ENCODE results near the gene MAML2.

DNA sequence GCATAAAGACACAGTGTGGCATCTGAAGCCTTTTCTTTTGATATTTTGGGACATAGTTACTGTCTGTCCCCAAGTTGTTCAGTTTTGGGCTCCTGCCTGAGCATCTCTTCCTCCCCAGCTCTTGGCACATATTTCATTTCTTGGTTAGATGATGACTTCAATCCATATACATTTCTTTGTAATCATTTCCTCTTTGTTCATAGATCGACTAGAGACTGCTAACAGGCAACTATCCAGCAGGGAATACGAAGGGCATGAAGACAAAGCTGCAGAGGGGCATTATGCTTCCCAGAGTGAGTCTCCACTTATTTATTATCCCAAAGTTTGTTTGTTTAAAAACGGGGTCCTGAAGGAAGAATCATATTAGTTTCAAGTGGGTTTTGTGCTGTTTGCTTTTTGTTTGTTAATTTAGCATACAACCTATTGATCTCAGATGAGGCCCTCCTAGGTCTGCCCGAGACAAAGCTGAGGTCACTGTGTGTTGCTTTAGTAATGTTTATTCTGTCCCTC lies 63.1 kb downstream of the AMOTL1 start:
- RAMPAGE, total RNA, result no peak

DNA sequence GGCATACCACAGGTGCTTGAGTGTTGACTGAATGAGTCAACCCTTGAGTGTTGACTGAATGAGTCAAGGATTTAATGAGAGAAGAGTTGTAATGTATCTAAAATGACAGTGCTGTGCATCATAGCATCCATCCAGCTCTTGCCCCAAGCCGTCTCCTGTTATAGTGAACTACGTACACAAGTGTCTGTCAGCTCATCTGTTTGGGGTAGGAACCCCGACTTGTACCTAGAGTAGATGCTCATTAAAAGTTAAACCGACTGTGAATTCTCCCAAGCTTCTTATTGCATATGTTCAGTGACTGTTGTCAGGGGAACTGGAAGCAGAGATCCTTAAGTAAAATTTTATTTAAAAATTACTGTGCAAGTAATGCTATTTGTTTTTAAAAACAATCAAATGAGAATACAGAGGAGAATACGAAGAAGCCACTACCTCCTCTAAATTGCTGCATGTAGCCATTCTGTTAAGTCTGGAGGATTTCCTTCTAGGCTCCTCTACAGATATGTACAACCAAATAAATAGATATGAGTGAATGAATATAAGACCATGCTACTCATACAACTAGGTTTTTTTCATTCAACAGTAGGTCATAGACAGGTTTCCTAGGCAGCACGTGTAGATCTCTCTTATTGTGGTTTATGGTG lies 92.9 kb downstream of the CWC15 start:
- RAMPAGE, total RNA, result no peak

DNA sequence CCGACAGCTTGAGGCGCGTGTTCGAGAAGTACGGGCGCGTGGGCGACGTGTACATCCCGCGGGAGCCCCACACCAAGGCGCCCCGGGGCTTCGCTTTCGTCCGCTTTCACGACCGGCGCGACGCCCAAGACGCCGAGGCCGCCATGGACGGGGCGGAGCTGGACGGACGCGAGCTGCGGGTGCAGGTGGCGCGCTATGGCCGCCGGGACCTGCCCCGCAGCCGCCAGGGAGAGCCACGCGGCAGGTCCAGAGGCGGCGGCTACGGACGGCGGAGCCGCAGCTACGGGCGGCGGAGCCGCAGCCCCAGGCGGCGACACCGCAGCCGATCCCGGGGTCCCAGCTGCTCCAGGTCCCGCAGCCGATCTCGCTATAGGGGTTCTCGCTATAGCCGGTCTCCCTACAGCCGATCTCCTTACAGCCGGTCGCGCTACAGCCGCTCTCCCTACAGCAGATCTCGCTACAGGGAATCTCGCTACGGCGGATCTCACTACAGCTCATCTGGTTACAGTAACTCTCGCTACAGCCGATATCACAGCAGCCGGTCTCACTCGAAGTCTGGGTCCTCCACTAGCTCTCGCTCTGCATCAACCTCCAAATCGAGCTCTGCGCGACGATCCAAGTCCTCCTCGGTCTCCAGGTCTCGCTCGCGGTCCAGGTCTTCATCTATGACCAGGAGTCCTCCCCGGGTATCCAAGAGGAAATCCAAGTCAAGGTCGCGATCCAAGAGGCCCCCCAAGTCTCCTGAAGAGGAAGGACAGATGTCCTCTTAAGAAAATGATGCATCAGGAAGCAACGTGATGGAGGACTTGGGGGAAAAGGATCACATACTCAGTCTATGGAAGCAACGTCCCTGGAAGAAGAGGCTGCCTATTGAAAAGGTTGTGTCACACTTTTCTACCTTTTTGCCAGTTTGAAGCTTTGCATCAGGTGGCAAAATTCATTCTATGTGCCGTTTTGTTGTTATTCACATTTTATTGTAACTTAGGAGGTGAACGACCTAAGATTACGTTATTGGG lies 895 bp downstream of the SRSF8 start:
- RAMPAGE, total RNA, result no peak

DNA sequence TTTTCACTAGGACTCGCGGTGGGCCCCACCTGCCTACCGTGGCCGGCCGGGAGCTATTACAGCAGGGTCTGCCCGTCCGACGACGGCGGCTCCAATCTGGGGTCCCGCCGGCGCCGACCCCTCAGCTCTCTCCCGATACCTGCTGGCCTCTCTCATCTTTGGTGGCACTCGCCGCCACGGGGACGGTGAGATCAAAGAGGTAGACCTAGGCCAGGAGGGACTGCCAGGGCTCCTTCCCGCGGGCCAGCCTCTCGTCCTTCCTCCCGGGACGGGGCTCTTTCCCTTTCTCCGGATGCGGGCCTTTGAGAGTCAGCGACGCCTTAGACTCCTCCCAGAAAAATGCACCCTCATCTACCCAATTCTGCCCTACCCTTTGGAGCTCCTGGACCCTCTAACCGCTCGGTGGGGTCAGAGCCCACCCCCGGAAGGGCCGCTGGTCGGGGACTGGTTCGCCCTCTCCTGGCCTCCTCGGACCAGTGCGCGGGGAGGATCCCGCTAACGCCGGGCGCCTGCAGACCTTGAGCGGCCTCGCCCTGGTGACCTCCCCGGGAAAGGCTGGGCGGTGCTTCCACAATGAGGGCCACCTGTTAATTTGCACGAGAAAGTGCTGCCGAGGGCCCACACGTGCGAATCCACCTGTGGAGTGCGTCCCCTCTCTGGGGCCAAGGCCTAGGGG lies 61.2 kb downstream of the ENDOD1 start:
- RAMPAGE, total RNA, result no peak

DNA sequence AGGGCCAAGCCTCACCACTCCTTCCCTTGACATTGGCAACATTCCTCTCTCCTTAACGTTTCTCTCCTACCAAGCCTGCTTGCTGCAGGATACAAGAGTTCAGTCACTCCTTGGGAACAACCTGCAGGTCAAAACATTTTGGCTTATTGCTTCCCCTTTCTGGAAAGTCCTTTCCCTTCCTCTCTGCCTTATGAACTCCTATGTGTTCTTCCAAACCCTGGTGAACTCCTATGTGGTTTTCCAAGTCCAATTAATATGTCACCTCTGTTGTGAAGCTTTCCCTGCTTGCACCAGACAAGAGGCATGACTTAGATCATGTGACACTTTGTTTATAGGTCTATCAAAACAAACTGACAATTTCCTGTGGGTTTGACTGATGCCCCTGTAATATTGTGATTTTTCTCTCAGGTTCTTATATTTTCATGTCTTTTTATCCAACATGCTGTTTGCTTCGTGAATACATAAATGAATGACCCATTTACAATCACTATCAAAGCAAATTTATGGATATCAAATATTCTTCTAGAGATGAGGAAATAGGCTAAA lies 64.2 kb downstream of the ENDOD1 start:
- RAMPAGE, total RNA, result no peak

DNA sequence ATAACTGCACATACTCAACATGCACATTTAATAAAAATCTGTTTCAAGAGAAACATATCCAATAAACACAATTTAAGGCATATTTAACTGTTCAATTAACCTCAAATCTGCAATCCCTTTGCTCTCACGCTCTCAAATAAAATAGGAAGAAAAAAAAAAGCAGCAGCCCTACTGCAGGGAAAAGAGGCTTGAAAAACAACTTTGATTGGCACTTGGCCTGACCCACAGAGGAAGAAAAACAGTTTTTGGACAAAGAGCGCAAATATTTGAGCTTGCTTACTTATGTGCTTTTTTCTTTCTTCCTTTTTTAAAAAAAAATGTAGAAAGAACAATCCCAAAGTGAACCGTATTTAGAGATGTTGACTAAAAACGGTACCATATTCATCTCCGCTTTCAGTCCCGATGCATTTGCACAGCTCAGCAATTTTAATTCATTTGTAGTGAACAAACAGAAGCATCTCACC lies 1.6 kb downstream of the SESN3 start:
- RAMPAGE, total RNA, result no peak

DNA sequence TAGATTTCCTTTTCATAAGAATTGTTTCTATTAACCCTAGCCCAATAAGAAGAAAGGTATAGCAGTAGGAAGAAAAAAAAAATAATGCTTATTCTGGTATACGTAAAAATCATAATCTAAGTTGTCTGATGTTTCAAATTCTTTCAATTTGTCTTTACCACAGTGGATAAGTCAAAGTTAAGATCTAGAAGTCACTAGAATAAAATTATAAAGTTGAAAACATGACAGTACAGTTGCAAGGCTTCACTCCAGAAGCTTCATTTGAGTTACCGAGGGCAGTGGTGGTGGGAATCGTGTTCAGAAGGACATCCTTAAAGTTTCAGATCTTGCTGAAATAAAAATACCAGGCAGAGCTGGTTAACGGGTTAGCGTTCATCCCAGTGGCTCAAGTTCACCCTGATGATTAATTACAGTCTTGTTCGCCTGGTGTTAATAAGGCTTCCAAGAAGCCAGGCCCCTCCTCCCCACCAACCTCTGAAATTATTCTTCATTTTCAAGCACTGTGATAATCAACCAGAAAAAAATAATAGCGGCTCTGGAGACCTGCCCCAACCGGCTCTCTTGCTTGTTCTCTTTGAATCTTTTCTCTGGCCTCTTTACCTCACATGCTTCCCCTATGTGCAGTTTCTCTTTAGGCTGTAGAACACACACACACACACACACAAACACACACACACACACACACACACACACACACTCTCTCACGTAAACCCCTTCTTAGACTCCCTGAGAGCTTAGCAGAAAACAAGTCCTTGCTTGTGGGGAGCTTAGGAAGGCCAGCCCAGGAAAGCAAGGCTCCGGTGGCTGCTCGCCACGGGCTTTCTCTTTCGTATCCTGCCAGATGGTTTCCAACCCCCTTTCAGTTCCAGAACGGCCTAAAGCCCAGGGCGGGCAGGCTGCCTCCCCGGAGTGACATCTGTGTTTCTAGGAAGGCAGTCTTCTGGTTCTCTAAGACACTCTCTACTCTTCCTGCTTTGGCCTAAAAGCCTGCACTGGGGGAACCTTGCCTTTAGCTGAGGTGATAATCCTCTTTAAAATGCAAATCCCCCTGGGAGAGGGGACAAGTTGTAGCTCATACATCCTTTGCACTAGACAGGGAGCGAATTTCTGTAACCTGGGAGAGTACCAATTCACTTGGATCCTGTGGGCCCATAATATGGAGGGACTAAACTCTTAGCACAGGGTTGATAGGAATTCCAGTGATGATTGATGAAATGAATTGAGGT lies 106.3 kb upstream of the SESN3 start:
- RAMPAGE, total RNA, result no peak

- RAMPAGE, total RNA, result no peak
Measured at GRCh38 chr11:95631633-95632021, 158.0 kb downstream of the FAM76B start.

DNA sequence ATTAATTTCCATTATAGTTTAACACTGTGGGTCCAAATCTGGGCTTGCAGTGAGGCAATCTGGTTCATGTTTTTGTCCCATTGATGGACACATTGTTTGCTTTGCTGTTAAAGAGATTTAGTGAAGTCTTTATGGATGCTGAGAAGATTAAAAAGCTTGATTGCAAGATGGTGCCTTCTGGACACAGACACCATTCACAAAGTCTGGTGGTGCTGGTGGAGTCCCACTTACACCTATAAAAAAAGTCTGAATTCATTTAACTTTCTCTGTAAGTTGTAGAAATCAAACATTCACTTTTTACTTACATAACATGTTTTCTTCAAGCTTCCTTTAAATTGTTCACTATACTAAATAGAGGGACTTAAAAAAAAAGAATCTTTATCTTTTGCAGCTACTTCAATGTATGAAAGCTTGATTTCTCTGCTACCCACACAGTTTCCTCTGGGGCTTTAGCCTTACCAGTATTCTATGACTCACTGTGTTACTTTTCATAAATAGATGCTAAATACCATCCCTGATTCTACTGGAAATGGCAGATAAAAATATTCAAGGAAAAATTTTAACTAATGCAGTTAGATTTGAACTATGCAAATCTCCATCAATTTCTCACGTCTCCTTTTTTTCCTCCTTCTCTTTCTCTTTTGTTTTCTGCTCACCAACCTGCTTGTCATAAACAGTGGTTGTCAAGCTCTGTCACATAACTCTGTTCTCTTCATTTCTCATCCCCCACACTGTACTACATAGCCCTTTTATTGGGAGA lies 89.8 kb downstream of the FAM76B start:
- RAMPAGE, total RNA, result no peak

- RAMPAGE, total RNA, result no peak
Measured at GRCh38 chr11:95922324-95922952, 1.5 kb downstream of the MTMR2 start.

- RAMPAGE, total RNA, result no peak
Measured at GRCh38 chr11:95924279-95924802, 434 bp upstream of the MTMR2 start.

GRCh38 chr11:96016068-96016305 lies 92.1 kb upstream of the MTMR2 start:
- RAMPAGE, total RNA, result no peak

GRCh38 chr11:96095847-96096392 lies 172.0 kb upstream of the MTMR2 start:
- RAMPAGE, total RNA, result no peak

DNA sequence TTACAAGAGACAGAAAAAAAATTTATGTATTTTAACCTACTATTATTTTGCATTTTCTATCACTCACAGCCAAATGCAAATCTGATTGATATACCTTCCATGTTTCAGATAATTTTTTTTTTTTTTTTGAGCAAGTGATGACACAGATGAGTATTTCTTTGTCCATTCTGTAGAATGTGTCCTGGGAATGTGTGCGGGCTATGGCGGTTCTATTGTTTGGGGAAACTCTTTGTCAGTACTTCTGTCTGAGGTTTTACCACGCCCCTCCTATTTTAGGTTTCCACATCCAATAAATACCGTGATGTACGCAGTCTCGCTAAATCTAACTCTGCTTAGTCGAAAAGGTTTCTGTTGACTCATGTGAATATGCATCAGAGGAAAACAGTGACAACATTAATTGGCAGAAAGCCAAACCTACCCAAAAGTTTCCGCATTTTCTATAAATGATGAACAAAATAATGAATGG lies 143.6 kb downstream of the MAML2 start:
- RAMPAGE, total RNA, result no peak

- RAMPAGE, total RNA, result no peak
Measured at GRCh38 chr11:96229591-96230022, 113.4 kb downstream of the MAML2 start.

- RAMPAGE, total RNA, result start-site peak on the minus strand at chr11:96343188-96343250, 16 and 38 reads in 2 replicates
Measured at GRCh38 chr11:96342446-96343716, at the start of gene MAML2. Gene MAML2, minus strand, starts transcription at chr11:96343195.

- RAMPAGE, total RNA, result no peak
Measured at GRCh38 chr11:98494965-98495354, 525.8 kb upstream of the CNTN5 start.

DNA sequence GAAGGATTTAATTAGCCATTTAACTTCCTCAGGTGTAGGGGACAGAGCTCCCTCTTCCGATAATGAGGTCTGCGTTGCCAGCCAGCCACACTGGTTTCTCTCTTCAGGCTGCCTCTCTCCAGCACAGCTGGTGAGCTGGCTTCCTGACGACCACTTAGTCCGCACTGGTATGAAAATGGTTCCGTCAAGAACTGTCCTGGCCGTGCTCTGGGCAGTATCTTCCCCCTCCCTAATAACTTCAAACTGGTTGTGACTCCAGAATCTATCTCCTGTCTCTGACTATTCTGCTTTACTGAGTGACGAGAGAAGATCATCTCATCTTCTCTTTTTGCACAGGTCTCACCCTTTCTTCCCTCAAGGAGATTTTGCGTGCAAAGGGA lies 49.2 kb downstream of the CNTN5 start:
- RAMPAGE, total RNA, result no peak

- RAMPAGE, total RNA, result no peak
Measured at GRCh38 chr11:100715087-100715746, 28.1 kb downstream of the ARHGAP42 start.

GRCh38 chr11:100715747-100716045 lies 28.6 kb downstream of the ARHGAP42 start:
- RAMPAGE, total RNA, result no peak

Measured in foreskin keratinocyte (primary cell).